ENCODE results near the gene ACOXL.

GRCh38 chr2:109612709-109613223 is 1.0 kb downstream of the SEPTIN10 start:
- RRBS, 2 experiments = no CpG with 5 or more reads among the region's 12 CpGs

DNA sequence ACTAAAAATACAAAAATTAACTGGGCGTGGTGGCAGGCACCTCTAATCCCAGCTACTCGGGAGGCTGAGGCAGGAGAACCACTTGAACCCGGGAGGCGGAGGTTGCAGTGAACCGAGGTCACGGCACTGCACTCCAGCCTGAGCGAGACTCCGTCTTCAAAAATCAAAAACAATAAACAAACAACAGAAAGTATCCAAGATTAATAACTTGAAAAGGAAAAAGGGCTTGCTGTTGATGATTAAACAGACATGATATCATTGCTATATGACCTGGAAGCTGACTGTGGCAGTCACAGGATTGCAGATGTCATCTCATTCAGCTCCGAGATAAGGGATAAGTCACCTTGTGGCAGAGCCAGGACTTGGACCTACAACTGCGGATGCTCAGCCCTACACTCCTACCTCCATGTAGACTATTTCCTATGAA is 16.8 kb downstream of the SOWAHC start:
- RRBS, 2 experiments = no CpG with 5 or more reads among the region's 10 CpGs

DNA sequence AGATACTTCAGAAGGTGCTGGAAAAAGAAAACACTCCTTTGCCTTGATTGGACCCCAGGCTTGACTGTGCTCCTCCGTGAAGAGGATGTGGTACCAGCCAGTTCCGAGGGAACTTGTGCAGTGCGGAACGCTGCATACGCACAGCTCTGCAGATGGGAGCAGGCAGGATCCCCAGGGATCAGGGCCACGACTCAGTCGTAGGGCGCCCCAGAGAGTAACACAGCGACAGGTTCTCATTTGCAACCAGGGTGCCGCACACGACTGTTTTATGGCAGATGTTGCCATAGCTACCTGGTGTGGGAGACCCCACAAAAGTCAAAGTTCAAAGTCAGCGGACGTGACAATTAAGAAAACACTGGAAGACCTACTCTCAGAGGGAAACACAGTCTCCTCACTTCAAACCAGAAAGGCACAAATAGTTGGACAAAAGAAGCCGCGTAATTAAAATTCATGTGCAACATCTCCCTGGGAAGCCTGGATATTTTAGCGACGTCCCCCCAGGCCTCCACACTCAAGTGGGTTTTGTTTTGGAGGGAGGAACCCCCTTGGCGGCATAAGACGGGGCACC is 718 bp downstream of the MALL start:
- RRBS, 2 experiments = no CpG with 5 or more reads among the region's 19 CpGs

- RRBS, 2 experiments = 2 to 3% methylated on average over 33 of the region's 89 CpGs
These were observed at the start of gene ACOXL for GRCh38 chr2:110732306-110733216. Gene ACOXL, plus strand, starts transcription at chr2:110732573.

GRCh38 chr2:110852250-110852976 is 120.0 kb downstream of the ACOXL start:
- RRBS, 2 experiments = no CpG with 5 or more reads among the region's 12 CpGs

DNA sequence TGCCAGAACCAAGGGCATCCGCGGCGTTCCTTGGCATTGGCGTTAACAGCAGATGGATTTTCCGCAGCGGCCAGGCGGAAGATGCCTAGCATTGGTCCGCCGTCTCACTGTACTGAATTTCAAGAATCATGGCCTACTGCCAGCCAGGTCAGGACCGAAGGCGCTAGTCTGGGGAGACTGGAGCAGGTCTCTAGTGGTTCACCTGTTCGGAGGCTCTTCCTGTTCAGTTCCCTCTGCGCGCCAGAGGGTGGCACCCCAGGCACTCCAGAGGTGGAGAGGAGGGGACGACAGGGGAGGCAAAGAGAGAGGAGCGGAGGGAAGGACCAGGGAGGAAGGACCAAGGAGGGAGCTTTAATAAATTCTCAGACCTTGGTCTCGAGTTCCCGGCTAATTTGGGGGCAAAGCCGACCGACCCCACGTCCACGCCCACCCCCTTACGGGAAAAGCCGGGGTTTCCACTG is 3.7 kb upstream of the BCL2L11 start:
- RRBS, 2 experiments = 2% methylated on average over 7 of the region's 24 CpGs

GRCh38 chr2:111522305-111522801 is 361.6 kb downstream of the ANAPC1 start:
- RRBS, 2 experiments = no CpG with 5 or more reads among the region's 5 CpGs

- RRBS, 2 experiments = no CpG with 5 or more reads among the region's 2 CpGs
These were observed 259.2 kb downstream of the ANAPC1 start for GRCh38 chr2:111624806-111625224.

- RRBS, 2 experiments = no CpG with 5 or more reads among the region's 3 CpGs
These were observed 250.0 kb downstream of the ANAPC1 start for GRCh38 chr2:111633845-111634530.

GRCh38 chr2:111659271-111660391 is 224.4 kb downstream of the ANAPC1 start:
- RRBS, 2 experiments = no CpG with 5 or more reads among the region's 14 CpGs

- RRBS, 2 experiments = 77 to 83% methylated on average over 2 of the region's 24 CpGs
These were observed 181.7 kb downstream of the ANAPC1 start for GRCh38 chr2:111701959-111703073.

GRCh38 chr2:111705549-111706401 is 178.2 kb downstream of the ANAPC1 start:
- RRBS, 2 experiments = no CpG with 5 or more reads among the region's 9 CpGs

DNA sequence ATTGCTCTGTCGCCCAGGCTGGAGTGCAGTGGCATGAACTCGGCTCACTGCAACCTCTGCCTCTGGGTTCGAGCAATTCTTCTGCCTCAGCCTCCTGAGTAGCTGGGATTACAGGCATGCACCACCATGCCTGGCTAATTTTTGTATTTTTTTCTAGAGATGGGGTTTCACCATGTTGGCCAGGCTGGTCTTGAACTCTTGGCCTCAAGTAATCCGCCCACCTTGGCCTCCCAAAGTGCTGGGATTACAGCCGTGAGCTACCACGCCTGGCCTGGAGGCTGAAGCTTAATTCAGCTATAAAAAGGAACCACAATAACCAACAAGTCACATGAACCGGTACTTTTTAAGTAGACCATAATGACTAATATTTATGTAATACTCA is 49.2 kb upstream of the TMEM87B start:
- RRBS, 2 experiments = no CpG with 5 or more reads among the region's 7 CpGs

- RRBS, 2 experiments = no CpG with 5 or more reads among the region's 10 CpGs
These were observed 4.5 kb upstream of the ZC3H8 start for GRCh38 chr2:112259376-112259766.

- RRBS, 2 experiments = no CpG with 5 or more reads among the region's 17 CpGs
These were observed 2.6 kb upstream of the ZC3H6 start for GRCh38 chr2:112272460-112273534.

- RRBS, 2 experiments = under 1 to 1% methylated on average over 6 to 11 of the region's 34 CpGs
These were observed 347 bp upstream of the ZC3H6 start for GRCh38 chr2:112275005-112275494.

- RRBS, 2 experiments = no CpG with 5 or more reads among the region's 2 CpGs
These were observed 5.8 kb downstream of the ZC3H6 start for GRCh38 chr2:112280827-112281985.

DNA sequence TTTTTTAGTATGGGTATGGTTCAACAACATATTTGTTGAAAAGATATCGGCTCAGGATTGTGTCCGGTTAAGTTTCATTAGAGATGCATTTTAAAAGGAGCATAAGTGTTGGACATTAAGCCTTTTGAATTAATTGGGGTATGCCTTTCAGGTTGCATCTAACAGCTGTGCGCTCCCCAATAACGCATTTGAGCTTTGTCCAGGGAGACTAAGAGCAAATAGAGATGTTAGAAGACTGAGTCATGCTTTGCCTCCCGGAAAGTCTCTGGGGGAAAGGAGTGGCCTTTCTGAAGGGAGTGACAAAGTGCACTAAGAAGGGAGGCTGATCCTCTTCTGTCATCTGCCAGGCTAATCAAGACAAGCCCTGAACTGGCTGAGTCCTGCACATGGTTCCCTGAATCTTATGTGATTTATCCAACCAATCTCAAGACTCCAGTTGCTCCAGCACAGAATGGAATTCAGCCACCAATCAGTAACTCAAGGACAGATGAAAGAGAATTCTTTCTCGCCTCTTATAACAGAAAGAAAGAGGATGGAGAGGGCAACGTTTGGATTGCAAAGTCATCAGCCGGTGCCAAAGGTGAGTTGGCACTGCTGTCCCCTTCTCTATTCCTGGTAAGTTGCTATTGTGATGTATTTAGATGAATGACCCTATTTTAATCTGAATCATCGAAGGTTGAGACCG is 12.0 kb downstream of the TTL start:
- RRBS, 2 experiments = no CpG with 5 or more reads among the region's 10 CpGs

GRCh38 chr2:112531650-112532457 is 10.4 kb upstream of the POLR1B start:
- RRBS, 2 experiments = no CpG with 5 or more reads among the region's 9 CpGs

All from bronchial epithelial cell (primary cell).